ENCODE data around the genes DMPK, MYPOP, NANOS2 and PPP5C.

DNA sequence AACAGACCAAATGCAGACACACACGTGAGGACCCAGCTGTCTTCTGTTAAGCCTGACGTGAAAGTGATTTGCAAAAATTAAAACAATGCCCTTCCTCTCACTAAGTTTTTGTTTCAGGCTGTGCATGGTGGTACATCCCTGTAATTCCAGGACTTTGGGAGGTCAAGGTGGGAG lies 7.4 kb upstream of the ERCC1 start:
- RRBS, 2 experiments, result no CpG with 5 or more reads among the region's 2 CpGs

DNA sequence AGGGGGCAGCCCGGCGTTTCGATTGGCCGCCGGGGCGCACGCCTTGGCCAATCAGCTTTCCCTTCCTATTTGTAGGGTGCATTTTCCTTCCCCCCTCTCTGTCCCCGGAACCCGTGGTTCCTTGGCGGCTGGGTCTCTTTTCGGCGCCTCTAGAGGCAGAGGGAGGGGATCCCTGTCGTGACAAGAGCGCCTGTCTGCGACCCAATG lies 1.5 kb downstream of the FOSB start:
- RRBS, 2 experiments, result 2 to 7% methylated on average over 4 of the region's 15 CpGs

DNA sequence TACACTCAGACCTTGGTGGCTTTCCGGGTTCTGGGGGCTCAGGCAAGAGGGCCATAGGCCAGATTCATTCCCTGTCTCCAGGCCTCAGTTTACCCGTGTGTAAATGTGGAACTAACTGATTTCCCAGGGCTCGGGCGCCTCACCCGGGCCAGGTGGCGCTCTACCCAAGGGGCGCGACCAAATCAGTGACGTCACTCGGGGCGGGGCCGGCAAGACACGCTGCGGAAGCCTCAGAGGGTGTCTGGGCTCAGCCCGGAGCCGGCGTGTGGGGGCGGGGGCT lies 953 bp upstream of the VASP start:
- RRBS, 2 experiments, result 2 to 7% methylated on average over 12 to 14 of the region's 18 CpGs

DNA sequence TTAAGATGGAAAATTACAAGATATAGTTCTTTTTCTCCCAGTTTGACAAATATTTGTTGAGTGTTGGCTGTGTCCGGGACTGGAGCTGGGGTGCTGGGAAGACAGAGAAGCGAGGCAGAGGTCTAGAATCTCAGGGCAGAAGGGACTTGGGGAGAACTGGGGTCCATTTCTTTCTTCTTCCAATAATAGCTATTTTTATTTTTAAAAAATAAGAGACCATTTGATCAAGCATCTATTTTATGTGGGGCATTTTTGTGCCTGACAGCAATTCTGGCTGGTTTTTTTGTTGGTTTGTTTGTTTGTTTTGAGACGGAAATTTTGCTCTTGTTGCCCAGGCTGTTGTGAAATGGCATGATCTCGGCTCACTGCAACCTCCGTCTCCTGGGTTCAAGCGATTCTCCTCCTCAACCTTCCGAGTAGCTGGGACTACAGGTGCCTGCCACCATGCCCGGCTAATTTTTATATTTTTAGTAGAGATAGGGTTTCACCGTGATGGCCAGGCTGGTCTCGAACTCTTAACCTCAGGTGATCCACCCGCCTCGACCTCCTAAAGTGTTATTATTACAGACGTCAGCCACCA lies 2.7 kb downstream of the VASP start:
- RRBS, 2 experiments, result no CpG with 5 or more reads among the region's 13 CpGs

DNA sequence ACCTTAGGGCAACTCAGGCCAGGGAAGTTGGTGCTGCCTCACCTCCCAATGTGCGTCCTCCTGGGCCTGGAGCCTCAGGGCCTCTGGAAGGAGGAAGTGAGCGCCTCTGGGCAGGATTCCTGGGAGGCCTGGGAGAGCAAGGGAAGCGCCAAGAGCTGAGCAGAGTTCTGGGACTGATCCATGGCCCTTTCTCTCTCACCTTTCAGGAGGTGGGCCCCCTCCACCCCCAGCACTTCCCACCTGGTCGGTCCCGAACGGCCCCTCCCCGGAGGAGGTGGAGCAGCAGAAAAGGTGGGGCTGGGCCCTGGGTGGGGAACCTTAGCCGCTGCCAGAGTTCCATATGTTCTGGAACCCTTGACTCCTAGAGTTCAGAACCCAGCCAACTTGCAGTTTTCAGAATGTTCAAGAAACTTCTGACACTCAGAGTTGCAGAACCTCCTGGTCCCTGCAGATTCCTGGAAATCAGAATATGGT lies 13.9 kb downstream of the VASP start:
- RRBS, 2 experiments, result no CpG with 5 or more reads among the region's 8 CpGs

- RRBS, 2 experiments, result no CpG with 5 or more reads among the region's 38 CpGs
Observed at GRCh38 chr19:45669014-45669676, 1.1 kb downstream of the GIPR start.

DNA sequence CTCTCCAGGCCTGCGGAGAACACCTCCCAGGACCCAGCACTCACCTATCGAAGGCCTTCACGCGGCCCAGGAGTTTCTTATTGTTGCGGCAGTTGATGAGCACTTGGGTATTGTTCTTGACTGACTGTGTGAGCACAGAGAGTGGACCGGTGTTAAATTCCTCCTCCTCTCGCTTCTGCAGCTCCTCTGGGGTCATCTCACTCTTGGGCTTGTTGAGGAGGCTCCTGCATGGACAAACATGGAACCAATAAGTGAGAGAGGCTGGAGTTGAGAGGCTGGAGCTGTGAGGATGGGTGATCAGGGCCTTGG lies 3.5 kb downstream of the SNRPD2 start:
- RRBS, 2 experiments, result no CpG with 5 or more reads among the region's 7 CpGs

GRCh38 chr19:45732814-45733240 lies 412 bp upstream of the MEIOSIN start:
- RRBS, 2 experiments, result no CpG with 5 or more reads among the region's 22 CpGs

DNA sequence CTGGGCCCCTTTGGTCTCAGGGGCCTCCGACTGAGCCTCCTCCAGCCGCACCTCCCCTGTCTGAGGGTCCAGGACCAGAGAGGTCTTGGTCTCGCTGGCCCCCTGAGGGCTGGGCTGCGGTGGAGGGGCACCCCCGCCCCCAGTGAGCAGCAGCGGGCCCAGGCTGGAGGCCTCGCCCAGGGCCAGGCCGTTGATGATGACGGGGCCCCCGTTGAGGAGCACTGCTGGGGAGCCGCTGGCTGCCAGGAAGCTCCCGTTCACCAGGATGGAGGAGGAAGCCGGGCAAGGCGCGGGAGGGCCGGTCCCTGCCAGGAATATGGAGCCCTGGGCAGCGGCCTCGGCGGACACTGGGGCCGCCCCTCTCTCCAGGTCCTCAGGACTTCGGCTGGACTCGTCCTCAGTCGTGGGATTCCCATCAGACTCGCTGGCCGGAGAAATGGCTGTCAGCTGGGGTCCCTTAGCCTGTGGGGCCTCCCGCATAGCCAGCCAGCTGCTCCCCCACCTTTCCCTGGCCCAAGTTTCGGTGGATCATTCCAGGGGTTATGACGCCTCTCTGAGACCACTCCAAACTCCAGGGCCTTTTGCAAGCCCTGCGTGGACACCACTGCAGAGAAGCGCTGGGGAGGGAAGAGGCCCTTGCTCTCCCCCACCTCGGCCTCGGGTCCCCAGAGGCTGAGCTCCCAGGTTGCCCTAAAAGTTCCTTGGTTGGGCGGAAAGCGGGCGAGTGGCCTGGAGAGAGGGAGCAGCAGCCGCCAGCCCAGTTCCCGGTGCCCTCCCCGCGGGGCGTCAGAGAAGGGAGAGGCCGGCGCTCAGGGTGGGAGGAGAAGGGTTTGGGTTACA lies 2.1 kb downstream of the SIX5 start:
- RRBS, 2 experiments, result 10% methylated on average over 2 of the region's 42 CpGs; no CpG with 5 or more reads in 1 of the 2 experiments

GRCh38 chr19:45782152-45782736 lies at the start of gene DMPK:
Gene DMPK, minus strand, starts transcription at chr19:45782490.
- RRBS, 2 experiments, result 1 to 13% methylated on average over 4 of the region's 18 CpGs

DNA sequence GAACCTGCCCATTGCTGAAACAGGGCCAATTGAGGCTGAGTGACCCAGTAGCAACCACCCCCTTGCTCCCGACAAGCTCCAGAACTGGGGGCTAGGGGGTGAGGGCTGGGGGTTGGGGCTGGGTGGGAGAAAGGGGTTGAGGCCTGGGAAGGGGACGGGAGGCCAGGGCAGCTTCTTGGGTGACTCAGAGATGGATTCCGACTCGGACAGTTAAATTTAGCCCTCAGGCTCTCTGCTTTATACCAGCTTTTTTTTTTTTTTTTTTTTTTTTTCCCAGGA lies 386 bp upstream of the DMPK start:
- RRBS, 2 experiments, result no CpG with 5 or more reads among the region's 4 CpGs

DNA sequence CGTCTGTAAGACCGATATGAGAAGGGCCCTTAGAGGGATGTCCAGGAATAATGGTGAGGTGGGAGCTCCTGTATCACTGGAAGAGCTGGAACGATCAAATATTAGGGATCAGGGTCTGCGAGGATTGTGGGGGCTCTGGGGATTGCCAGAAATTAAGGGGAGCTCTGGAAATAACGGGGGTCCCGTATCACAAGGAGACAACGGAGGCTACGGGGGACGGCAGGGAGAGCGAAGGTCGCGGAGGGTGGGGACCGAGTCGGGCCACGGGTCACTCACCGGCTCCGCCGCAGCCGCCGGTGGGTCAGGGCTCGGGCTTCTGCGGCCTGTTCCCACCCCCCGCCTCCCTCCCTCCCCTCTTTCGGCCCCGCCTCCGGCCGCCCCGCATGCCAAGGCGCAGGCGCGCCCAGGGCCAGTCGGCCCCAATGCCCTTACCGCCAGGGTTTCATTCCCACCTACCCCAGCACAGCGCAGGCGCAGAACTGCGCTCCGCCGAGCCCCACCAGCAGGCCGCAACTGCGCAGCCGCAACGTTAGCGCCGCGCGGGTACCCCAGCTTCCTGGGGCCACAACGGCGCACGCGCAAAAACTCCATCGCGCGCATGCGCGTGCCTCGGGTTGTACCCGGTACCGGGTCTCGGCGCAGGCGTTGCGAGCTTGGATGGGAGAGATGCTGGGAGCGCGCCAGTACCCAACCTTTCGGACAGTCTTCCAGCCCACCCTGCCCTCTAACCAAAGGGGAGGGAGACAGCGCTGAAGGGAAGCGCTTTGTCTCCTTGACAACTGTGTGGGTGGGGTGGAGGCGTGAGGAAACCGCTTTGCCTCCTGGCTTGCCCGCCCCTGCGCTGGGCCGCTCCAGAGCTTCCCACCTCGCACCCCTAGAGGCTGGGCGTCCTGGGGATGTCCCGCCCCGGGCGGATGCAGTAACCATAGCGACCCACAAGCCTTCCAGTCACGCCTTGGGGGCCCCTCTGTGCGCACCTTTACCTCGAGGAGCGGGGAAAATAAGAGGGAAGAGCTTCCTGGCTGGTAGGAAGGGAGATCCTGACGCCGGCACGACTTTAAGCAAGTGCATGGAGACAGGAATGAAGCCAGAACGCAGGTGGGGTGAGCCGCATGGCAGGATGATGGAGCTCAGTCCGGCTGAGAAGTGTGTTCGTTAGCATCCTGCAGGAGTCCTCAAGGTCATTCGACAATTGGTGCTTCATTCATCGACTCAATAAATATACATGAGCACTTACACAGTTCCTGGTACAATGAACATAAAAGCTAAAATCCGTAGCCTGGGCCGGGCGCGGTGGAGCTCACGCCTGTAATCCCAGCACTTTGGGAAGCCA lies at the start of gene MYPOP:
Gene MYPOP, minus strand, starts transcription at position 320 of the 1,333 bp plus-strand sequence.
- RRBS, 2 experiments, result 3 to 9% methylated on average over 11 of the region's 96 CpGs

DNA sequence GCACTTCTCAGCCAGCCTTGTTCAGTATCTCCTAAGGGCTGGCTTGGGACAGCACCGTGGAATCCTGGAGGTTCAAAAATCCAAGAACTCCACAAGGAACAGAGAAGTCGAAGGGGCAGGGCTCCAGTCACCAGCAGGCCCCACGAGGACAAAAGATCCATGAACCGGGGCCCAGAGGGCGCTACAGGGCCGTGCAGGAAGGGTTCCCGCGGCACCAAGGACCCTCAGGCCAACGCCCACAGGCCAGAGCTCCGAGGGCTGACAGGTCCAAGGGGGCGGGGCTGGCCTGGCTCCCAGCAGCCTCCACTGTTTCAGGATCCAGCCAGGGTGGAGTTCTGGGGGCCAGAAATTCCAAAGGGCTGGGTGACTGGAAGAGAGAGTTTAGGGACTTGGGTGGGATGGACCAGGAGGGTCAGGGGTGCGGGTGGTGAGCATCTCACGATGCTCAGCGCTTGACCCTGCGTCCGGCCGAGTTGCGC lies 707 bp downstream of the NANOS2 start:
- RRBS, 2 experiments, result 89% methylated on average over 3 of the region's 18 CpGs; no CpG with 5 or more reads in 1 of the 2 experiments

- RRBS, 2 experiments, result no CpG with 5 or more reads among the region's 5 CpGs
Observed at GRCh38 chr19:45914639-45915168, at the start of gene NANOS2. Gene NANOS2, minus strand, starts transcription at chr19:45914778.

DNA sequence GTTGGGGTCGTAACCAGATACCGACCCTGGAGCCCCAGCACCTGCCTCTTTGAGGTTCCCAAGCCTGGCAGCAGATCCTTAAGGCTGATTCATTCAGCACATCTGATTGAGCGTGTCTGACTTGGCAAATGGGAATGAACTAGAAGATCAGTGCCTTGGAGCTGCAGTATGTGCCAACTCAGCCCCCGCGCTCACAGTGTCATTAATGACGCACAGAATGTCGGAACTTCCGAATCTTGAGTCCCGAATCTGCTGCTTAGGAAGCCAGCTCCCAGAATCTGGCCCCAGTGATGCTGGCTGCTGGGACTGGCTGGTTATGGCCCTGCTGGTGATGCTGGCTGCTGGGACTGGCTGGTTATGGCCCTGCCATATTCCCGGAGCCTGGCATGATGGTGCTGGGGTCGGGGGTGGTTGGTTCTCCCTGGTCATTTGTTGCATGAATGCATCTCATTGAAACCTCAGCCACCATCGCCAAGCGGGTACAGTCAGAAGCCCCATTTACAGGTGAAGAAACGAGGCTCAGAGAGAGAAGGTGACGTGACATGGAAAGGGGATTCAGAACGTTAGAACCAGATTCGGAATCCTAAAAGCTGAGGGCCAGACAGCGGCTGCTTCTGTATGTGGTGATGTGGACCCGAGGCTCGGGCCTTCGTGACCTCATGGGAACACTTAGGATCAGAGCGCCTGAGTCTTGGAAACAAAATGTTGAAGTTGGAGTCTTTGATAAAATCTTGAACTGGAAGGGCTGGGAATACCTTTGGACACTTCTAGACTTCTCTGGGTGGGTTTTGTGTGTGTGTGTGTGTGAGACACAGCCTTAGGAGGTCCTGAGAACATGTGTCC lies 2.1 kb downstream of the PGLYRP1 start:
- RRBS, 2 experiments, result no CpG with 5 or more reads among the region's 22 CpGs

DNA sequence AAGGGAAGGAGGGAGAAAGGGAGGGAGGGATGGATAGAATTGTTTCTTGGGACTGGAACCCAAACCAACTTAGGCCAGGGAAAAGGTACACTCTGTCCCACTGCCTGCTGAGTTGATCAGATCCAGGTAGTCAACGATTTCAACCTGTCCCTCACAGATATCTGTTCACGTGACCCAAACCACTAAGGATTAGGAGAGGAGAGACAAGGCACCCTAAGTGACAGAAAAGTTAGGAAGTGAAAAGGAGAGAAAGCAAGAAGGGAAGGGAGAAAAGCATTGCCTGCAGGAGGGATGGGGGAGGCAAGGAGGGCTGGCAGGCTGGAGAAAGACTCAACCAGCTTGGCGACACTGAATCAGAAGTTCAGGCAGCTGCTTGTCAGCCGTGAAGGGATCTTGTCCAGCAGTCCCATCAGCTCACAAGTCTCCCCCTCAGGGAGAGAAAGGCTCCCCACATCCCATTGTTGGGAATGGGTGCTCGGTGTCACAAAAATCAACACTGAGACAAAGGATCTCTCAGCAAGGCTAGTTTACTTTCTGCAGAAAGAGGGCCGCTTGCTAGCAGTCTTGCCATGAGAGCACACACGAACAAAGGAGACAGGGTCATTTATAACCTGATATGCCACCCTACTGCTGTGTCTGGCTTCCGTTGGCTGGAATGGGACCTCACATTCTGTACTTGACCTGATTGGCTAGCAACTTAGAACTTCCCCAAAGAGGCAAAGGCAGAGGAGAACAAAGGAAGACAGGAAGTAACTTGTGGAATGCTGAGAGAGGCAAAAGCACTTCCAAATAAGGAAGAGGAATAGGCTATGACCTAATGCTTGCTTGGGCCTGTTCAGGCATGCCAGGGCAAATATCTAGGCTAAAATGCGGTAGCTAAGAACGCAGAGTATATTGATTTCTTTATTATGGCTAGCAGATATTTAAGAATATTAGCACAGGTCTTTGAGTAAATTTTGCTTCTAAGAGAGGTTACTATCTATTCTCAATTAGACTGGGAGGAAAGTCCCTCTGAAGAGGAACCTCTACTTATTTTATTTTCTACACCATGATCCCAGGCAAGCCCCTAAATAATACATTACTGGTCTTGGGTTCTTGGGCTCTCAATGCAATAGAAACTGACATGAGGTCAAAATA lies 8.6 kb upstream of the IGFL3 start:
- RRBS, 2 experiments, result no CpG with 5 or more reads among the region's 10 CpGs

GRCh38 chr19:46346575-46347850 lies at the start of gene PPP5C:
Gene PPP5C, plus strand, starts transcription at chr19:46347087.
- RRBS, 2 experiments, result 1 to 6% methylated on average over 15 to 17 of the region's 78 CpGs

DNA sequence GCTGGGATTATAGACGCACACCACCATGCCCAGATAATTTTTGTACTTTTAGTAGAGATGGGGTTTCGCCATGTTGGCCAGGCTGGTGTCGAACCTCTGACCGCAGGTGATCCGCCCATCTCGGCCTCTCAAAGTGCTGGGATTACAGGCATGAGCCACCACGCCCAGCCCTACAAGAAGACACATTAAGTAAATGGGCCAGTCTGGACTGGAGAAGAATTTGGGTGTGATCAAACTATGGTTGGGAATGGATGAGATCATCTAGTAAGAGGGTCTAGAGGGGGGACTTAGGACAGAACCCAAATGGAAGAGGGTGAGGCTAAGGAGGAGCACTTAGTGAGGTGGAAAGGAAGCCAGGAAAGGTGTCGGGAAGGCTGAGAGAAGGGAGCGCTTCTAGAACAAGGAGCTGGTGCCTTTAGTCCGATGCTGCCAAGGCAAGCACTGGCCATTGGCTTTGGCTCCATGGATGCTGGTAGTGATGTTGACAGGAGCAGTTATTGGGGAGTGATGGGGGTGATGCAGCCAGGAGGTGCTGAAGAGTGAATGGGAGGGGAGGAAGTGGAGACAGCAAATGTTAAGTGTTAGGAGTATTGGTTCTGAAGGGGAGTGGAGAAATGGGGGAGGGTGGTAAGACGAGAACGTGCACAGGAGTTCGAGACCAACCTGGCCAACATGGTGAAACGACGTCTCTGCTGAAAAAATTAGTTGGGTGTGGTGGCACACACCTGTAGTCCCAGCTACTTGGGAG lies 1.7 kb downstream of the PPP5C start:
- RRBS, 2 experiments, result no CpG with 5 or more reads among the region's 15 CpGs

DNA sequence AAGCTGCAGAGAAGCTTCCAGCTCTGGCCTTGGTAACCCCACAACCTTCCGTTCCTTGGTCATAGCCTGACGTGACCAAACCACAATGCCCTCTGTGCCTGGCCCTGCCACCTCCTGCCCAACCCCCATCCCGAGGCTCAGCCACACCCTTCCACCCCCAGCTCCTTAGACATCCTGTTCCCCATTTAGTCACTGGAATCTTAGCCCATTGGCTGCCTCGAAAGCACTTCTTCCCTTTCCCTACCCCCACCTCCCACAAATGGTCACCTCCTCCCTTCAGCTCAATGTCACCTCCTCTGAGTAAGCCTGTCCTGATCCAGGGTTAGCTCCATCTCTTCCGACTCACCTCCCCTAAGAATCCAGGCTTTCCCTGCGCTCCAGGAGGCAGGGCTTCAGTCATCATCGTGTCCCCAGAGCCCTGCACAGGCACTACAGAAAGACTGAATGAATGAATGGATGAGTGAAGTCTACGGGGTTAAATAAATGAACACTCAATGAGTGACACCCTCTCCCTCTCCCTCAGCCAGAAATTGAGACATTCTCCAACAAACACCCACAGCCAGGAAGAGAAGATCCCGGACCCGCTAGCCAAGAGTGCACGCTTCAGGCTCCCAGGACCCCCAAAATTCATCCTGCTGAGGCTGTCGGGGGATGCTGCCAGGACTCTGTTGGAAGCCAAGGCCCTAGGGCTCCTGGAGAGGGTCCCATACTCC lies 34.5 kb upstream of the PNMA8B start:
- RRBS, 2 experiments, result no CpG with 5 or more reads among the region's 12 CpGs

- RRBS, 2 experiments, result no CpG with 5 or more reads among the region's 35 CpGs
Observed at GRCh38 chr19:46710563-46711430, 6.1 kb downstream of the PRKD2 start.